HT-29 (cell line): Measurements from ENCODE around the genes TDP2 and H2AC1.

- RAMPAGE, long total RNA: no peak
Observed at GRCh38 chr6:21589114-21589247, 4.6 kb upstream of the SOX4 start.

DNA sequence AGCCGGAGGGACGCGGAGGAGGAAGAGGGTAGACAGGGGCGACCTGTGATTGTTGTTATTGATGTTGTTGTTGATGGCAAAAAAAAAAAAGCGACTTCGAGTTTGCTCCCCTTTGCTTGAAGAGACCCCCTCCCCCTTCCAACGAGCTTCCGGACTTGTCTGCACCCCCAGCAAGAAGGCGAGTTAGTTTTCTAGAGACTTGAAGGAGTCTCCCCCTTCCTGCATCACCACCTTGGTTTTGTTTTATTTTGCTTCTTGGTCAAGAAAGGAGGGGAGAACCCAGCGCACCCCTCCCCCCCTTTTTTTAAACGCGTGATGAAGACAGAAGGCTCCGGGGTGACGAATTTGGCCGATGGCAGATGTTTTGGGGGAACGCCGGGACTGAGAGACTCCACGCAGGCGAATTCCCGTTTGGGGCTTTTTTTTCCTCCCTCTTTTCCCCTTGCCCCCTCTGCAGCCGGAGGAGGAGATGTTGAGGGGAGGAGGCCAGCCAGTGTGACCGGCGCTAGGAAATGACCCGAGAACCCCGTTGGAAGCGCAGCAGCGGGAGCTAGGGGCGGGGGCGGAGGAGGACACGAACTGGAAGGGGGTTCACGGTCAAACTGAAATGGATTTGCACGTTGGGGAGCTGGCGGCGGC, 2.8 kb downstream of the SOX4 start:
- RAMPAGE, long total RNA: no peak

DNA sequence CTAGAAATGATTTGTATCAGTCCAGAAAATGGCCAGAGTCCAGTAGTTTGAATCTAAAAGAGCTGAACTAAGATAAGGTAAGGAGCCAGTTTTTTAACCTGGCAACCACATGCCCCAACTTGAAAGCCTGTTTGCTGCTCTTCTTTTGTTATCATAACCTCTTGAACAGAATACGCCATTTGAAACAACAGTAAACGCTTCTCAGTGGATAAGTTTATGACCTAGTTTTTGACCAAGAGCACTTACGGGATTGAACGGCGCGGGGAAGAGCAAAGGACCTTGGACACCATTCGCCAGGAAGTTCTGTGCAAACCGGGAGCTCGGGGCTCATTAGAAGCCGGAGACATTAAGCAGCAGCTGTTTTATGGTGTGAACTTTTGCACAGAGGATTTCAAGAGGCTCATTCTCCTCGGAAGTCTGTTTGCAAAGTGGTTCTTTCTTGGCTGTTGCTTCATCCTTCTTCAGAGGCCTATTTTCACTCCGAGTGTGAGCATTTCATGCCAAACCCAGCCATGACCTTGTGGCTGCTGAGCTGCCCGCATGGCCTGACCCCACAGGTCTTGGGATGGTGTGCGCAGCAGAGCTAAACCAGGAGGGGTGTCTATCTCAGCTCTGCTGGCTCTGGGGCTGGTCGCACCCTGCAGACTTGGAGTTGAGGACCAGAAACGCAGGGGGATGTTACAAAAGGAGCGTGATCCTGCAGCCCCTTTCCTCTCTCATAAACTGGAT, 215.2 kb downstream of the SOX4 start:
- RAMPAGE, long total RNA: no peak

DNA sequence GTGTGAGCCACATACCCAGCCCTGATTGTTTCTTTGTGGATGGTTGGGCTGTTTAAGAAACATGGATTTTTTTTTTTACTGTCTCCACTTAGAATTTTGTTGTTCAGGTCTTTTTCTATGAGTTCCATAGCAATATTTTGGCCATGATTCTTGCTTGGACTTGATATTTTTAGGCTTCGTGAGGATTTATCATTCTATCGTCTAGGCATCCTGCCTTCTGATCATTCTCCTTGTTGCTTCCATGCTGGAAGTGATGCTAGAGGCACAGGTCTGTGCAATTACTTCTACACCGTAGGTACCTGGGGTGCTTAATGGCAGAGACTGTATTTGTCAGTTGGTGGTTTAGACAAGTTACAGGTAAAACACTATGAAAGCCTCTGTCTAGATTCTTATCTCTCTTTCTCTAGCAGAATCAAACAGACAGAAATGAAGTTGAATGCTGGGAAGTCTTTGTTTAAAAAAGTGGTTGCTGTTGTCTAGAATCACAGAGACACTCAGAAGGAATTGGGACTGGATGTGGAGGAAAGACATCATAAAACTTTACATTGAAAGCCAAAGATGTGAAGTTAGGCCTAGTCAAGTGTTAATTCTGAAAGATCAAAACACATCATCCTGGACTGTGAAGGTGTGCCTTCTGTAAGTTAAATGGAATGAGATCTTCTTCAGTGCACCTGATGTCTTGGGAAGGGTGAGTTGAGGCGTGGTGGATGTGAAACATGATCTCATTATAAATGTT, 290.0 kb downstream of the SOX4 start:
- RAMPAGE, long total RNA: no peak

- RAMPAGE, long total RNA: no peak
Observed at GRCh38 chr6:21886269-21887158, 293.0 kb downstream of the SOX4 start.

DNA sequence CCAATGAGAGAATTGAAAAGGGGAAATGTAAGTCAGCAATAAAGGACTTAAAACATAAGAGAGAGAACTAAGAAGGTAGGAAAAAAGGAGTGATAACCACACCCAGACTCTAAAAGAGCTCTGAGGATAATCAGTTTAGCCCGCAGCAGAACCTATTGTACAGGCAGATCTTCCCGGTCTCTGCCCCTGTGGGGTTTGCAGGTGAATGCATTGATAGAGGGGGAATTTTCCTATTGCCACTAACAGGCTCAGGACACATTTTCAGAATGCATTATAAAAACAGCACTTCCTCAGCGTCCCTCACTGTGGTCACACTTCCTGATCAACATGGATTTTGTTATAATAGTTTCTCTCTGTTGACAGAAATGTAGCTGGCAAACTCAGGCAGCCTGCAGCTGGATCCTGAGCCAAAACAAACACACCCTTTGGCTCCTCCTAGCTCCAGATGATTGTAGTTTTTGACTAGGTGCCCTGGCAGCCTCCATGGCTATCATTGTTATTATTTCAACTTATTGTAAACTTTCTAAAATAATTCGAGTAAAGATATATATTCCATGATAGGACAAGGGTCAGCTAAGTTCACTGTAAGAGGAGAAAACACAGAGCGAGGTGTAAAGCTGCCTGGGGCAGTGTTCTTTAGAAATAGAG, 98.4 kb upstream of the HDGFL1 start:
- RAMPAGE, long total RNA: no peak

DNA sequence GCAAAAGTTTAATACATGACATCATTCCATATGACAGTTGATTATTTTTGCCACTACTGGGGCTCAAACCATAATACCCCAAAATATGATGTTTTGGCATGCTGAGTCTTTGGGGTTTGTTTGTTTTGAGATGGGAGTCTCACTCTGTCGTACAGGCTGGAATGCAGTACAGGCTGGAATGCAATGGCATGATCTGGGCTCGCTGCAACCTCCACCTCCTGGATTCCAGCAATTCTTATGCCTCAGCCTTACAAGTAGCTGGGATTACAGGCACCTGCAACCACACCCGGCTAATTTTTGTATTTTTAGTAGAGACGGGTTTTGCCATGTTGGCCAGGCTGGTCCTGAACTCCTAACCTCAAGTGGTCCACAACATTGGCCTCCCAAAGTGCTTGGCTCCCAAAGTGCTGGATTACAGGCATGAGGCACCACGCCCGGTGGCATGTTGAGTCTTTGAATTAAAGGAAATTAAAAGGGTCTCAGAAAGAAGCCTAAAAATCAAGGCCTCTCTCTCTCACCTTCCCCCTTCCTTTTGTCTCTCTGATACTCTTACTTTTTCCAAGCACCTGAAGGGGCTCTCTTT, 1.2 kb upstream of the MRS2 start:
- RAMPAGE, long total RNA: no peak

DNA sequence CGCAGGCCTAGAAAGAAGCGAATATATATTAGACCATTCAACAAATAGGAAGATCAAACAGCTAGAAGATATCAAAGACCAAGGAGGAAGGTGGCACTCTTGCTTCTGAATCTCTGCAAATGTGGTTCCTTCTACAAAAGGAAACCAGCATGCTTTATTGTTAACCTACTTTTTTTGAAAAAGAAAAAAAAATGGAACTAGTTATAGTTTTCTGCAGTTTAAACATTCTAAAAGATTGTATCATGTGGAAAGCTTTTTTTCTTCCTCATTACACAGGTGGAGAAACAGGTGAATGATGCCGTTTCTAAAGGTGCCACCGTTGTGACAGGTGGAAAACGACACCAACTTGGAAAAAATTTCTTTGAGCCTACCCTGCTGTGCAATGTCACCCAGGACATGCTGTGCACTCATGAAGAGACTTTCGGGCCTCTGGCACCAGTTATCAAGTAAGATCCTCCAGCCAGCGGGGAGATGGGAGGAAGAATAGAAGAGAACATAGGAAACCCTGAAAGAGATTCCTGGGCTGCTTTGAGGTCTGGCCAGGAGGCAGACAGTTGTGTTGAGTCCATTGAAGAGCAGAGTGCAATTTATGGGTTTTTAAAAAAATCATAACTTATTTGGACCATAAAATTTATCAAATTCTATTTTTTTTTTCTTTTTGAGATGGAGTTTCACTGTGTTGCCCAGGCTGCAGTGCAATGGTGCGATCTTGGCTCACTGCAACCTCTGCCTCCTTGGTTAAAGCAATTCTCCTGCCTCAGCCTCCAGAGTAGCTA, 33.1 kb downstream of the ALDH5A1 start:
- RAMPAGE, long total RNA: no peak

GRCh38 chr6:24568640-24569091, 73.9 kb downstream of the ALDH5A1 start:
- RAMPAGE, long total RNA: no peak

DNA sequence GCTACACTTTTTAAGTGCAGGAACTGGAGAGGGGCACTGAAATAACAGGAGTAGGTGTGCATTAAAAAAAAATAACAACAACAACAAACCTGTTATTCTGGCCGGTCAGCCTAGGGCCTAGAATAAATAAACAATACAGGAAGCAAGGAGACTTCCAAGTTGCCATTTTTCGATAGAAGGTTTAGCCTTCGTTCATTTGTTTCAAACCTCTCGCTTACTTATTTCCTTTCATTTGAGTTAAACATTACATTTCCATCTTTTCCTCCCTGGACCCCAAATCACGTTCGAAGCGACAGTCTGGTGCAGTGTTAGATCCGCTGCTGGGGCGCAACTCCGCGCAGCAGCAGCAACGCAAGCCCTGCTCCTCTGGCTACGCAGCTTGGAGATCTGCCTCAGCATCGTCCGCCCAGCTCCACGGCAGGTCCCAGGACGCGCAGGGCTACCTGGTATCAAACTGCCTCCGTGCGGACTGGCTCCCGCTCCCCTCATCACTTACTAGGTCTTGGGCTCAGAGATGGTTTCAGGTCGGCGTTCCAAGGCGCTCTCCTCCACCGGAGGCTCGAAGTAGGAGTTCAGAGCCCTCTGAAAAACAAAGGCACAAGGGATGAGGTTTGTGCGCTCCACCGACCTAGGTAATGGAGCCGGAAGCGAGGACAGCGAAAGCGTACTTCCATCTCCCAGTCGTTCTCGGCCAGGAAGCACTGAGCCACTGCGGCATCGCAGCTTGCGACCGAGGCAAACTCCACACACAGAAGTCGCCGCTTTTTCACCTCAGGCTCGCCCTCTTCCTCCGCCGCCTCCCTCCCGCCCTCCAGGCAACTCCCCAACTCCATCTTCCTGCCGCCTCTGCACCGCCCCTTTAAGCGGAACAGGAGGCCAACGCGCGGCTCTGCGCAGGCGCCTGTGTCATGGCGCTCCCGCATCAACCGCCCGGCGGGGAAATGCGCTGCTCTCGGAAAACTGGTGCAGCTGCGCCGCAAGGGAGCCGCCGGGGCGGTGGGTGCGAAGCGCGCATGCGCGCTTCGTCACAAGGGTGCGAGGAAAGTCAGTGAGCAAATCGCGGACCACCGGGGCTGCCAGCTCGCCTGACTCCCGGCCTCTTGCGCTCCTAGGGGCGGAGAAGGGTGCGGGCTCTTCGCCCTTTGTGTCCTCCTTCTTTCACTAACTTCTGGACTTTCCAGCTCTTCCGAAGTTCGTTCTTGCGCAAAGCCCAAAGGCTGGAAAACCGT, at the start of gene TDP2:
TSS of gene TDP2 (minus strand) at position 870 of the 1,229 bp plus-strand sequence.
- RAMPAGE, long total RNA: start-site peak on the plus strand centred at position 1,095 of the sequence, 139 bp wide, 323 and 452 reads in 2 replicates

DNA sequence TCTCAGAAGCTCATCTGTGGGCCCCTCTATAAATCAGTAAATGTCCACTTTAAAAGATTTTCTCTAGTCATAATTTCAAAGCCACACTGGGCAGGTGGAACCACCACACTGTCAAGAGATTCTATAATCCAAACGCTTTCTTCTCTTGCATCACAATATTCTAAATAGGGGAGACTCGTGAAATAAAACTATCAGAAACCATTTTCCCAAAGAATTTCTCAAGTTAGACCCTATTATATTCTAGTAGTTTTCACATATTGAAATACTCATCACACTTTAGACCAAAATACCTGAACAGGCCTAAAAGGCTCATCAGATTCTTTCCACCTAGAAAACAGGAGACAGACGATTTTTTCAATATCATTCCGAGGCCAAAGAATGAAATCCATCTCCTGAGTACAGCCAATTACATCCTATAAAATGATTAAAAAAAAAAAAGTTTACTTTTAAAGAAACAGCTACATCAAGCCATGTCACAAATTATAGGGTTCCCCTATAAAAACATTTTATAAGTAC, 4.9 kb downstream of the C6orf62 start:
- RAMPAGE, long total RNA: no peak

- RAMPAGE, long total RNA: no peak
Observed at GRCh38 chr6:24718545-24718888, 437 bp downstream of the C6orf62 start.

DNA sequence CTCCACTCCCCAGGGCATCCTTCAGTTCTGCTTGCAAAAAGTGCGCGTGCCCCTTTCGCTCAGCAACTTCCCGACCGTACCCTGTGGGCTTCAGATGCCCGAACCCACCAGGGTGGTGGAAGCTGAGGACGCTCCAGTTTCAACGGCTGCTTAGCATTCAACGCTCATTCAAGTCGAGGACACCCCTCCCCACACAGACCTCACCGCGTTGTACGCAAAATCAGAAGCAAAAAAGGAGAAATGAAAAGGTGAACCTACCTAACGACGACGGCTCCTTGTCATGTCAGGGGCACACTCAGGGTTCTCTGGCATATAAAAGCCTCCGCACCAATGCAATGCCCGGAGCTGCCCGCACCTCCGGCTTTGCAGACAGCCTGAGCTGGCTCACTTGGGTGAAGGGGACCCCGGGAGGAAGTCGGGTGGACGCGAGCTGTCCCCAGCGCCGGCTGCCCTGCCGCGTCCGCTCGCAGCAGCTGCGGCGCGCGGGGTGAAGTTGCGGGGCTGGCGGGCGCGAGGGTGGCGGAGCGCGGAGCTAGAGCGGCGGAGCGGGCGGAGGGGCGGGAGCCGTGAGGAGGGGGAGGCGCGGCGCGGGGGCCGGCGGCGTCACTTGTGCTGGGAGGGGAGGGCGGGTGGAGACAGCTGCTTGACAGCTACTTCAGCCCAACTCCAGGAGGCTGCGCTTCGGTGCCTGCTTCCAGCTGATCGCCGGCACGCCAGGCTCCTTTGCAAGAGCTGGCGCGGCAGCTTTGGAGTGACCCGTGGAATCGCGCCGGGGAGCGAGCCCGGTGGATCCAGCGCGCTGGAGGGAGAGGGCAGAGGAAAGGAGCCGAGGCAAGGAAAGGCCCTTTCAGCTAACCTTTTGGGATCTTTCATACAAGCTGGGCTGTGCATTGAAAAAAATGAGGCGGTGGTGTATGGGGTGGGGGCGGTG, 24.9 kb downstream of the RIPOR2 start:
- RAMPAGE, long total RNA: no peak

- RAMPAGE, long total RNA: no peak
Observed at GRCh38 chr6:25014962-25015714, 79.4 kb upstream of the RIPOR2 start.

- RAMPAGE, long total RNA: no peak
Observed at GRCh38 chr6:25038973-25039551, 103.3 kb upstream of the RIPOR2 start.

- RAMPAGE, long total RNA: no peak
Observed at GRCh38 chr6:25040929-25041504, 105.3 kb upstream of the RIPOR2 start.

DNA sequence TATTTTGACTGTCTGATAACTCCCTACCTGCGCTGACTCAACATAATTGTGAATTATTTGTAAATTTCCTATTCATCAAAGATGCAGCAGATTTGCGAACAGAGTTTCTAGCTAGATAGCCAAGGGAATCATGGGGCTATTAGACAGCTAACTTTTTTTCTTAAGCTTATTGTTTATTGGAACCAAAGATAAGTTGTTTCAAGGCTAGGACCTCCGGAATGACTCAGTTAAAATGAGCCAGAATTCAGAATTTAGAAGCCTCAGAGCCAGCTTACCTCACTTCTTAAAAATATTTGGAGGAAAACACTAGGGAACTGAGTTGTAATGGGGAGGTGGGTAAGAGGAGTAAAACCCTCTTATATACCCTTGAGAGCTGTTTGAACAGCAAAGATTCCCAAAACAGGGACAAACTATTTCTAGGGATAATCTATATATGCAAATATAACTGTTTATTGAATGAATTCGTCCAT, 12.8 kb upstream of the CARMIL1 start:
- RAMPAGE, long total RNA: no peak

DNA sequence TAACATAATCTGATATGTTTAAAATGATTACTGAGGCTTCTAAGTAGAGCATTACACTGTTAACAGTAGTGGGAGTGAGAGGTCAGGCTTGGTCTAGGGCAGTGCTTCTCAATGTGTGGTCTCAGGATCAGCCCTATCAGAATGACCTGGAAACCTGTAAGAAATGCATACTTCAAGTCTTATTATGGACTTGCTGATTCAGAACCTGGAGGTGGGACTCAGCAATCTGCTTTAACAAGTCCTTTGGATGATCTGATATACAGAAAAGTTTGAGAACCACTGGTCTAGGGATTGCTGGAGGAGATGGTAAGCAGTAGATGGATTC, 47.2 kb downstream of the CARMIL1 start:
- RAMPAGE, long total RNA: no peak

DNA sequence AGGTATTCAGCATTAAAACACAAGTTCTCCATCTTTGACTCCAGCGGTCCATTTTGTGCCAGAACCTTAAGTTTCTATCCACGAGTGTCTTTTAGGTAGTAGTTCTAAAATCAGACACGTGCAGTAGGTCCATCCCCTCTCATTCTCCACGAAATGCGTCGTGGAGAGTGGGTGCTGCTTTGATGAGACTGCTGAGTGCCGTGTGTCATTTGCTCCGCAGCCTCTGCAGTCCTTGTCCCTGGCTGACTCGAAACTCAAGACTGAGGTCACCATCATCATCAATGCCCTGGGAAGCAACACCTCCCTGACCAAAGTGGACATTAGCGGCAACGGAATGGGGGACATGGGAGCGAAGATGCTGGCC, 136.6 kb upstream of the SCGN start:
- RAMPAGE, long total RNA: no peak

DNA sequence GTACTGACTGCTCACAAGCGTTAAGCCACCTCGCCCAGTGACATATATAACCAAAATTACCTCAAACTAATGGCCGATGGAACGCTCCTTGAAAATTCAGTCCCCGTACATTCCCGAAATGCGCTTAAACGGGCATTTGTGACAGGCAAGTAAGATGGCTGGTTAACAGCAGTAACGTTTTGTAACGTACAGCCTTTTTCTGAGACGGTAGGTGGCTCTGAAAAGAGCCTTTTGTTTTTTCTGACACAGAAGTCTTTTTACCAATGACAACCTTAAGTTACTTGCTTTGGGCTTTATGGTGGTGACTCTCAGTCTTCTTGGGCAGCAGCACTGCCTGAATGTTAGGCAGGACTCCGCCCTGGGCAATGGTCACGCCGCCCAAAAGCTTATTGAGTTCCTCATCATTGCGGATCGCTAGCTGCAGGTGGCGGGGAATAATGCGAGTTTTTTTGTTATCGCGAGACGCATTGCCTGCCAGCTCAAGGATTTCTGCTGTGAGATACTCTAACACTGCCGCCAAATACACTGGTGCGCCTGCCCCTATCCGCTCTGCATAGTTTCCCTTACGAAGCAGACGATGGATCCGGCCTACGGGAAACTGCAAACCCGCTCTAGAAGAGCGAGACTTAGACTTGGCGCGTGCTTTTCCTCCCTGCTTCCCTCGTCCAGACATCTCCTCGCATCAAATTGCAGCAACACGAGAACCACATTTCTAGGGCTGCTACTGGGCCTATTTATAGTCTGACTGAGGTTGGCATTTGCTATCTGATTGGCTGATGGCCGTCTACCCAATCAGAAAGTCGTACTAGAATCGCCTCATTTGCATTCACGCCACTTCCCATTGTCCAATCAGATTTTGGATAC, at the start of gene H2AC1:
TSS of gene H2AC1 (minus strand) at position 708 of the 864 bp plus-strand sequence.
- RAMPAGE, long total RNA: no peak